Pulmonary artery (tissue), 1 donor: ENCODE results near the genes PM20D2 and GABRR2.

DNA sequence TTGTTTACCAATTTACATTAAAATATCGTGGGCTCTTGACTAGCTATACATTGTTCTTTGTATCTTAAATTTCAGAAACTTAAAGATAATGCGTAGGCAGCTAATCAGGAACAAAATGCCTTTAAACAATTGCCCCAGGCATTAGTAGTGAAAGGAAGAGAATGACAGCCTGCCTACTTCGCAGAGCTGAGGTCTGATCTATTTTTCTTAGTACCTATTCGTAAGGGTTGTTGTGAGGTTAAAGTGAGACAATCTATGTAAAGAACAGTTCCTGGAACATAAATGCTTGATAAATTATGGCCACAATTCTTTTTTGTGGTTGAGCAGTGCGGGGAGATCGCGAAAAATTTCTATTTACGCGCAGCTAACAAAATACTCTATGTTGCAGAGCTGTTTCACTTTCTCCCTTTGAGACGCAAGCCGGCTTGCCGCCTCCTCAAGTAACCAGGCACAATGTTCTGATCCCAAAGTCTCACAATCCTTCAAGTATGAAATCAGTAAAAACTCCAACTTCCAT, 983 bp upstream of the PNRC1 start:
- PRO-cap, result unidirectional peak, plus-strand start at position 147 of the sequence; bidirectional peak, plus-strand start at position 411 of the sequence, minus-strand start at position 410 of the sequence

GRCh38 chr6:89118854-89119233, 973 bp upstream of the SRSF12 start:
- PRO-cap, result no peak

GRCh38 chr6:89145272-89146171, at the start of gene PM20D2:
Gene PM20D2 (plus strand): TSS chr6:89146055.
- PRO-cap, result bidirectional peak, plus-strand start at chr6:89146090, minus-strand start at chr6:89145972

- PRO-cap, result no peak
Observed at GRCh38 chr6:89158994-89159672, 13.3 kb downstream of the PM20D2 start.

- PRO-cap, result no peak
Observed at GRCh38 chr6:89231107-89231422, 13.9 kb upstream of the GABRR1 start.

- PRO-cap, result no peak
Observed at GRCh38 chr6:89315087-89315608, at the start of gene GABRR2. Gene GABRR2 (minus strand): TSS chr6:89315299.

DNA sequence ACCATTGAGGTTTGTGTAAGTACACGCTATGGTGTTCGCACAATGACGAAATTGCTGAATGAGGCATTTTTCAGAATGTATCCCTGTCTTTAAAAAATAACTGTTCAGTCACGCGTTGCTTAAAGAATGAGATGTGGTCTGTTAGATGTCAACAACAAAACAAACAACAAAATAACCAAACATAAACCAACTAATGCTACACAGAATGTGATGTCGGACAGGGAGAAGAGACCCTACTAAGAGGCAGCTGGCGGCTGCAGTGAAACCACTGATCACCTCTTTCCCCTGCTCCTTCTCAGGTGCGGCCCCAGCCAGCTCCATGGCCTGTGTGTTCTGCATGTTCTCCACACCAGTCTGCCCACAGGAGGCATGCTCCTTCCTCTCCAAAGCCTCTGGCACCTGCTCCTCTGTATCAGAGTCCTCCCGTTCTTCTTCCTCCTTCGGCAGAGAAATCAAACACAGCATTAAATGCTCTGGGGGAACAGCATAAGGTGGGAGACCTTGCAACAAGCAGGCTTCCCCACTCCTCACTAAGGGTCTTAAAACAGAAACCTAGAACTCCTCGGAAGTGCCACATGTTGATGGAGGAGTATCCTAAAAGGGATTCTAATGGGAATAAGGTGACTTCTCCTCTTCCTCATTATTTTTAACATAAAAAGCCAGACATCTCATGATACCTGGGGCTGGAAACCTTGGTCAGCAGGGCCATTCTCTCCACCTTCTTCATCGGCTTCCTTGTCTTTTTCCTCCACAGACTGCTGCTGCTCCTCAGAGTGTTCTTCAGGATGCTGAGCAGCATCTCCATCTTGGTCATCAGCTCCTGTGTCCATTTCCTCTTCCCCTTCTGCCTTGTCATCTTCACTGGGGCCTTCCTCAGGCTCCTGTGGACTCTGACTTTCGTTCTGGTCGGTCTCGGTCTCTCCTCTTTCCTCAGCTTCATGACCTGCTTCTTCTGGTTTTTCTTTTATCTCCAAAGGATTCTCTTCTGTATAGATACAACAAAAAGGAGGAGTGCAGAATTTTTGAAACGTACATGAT, 19.7 kb upstream of the LYRM2 start:
- PRO-cap, result no peak

DNA sequence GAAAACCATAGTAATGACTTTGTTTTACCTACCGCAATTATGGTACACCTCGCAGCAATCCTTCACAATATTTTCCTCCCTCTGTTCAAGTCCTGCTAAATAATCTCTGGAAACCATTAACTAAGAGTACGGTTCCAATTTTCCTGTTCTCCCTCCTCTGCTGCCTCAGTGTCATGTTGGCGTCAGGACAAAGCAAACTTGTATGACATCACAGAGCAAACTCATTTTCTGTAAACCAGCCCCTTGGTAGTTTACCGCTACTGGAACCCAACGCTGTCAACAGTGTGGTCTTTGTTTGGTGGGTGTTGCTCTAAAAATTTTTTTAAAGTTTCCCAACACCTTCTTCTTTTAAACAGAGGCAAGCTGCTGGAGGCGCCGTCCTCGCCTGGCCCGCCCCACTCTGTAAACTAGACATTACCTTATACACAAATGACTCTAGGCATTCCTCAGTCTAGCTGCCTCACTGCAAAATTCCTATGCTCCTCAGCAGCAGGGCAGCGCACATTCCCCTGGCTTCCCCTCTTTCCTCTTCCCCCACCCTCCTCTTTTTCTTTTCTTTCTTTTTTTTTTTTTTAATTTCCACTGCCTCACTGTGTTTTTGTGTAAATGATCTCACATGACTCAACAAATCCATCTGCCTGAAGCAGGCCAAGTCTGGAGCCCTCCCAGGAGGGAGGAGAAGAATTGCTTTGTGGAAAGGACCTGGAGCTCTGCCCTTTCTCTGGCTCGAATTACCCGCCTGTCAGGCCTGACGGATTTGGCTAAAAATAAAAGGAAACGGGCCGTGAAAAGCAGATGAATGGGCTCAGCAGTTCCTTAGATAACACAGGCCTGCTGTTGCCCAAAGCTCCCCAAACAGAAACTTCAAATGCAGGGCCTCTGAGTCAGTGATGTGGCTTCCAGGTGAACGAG, 78.4 kb downstream of the BACH2 start:
- PRO-cap, result bidirectional peak, plus-strand start at position 770 of the sequence, minus-strand start at position 529 of the sequence

GRCh38 chr6:90274405-90275137, 22.1 kb downstream of the BACH2 start:
- PRO-cap, result no peak

DNA sequence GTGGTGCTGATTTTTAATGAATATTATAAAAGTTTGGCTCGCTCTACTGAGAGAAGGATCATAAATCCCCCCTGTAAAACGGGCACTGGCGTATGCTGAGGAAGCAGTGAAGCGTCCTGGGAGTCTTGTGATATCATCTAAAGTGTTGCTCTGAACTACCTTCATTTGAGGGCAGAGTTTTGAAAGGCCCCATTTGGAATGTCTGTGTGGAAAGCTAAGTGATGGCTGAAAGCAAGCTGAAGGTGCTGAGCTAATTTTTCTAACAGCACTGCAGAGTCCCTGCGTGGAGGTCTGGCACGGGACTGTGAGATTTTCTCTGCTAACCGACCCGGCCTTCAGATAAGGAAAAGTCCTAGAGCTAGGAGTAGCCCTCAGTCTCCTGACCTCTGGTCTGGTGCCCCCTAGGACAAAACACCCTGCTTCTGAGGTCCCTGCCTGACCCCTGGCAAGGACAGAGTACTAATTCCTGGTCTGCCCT, 1.3 kb upstream of the BACH2 start:
- PRO-cap, result no peak

DNA sequence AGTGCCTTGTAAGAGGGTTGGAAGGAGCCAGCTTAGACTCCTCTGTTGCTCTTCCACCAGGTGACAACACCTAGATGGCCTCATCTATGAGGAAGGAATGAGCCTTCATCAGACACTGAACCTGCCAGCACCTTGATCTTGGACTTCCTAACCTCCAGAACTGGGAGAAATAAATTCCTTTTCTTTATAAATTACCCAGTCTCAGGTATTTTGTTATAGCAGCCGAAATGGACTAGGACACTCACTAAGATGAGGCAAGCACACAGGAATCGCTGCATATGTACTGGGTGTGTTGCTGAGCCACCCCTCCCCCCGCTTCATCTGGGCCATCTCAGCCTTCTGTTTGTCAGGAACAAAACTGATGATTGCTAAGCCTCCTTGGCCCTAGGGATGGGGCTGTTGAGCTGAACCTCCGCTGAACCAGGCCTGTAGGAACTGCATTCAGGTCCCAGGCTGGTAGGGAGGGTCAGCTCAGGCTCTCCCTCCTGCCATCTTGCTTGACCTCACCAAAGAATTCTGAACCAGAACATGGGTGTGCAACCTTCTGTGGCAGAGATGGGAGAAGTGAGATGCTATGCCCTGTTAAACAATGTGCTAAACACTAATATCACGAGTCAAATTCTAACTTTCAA, 108.6 kb downstream of the MAP3K7 start:
- PRO-cap, result no peak

DNA sequence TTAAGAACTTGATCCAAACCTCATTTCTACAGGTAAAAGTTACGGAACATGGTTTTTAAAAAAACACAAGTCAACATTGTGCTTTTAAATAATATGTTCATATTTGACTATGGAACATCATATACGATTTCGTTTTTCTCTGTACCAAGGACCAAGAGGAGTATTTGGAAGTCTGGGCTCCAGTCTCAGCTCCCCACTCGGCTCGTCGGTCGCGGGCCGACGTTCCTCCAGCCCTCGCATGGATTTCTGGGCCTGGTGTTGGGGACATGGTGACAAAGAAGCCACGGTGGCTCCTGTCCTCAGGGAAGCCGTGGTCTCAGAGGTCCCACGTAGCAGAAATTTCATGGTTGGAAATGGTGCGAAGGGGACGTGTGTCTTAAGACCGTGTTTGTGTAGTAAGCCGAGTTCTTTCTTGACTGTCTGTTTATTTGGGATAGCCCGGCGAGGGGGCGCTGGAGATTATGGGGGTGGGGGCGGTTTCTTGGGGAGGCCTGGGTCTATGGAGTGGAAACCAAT, 23.3 kb upstream of the MAP3K7 start:
- PRO-cap, result no peak

- PRO-cap, result no peak
Observed at GRCh38 chr6:96542220-96543178, 20.4 kb upstream of the FHL5 start.

GRCh38 chr6:96617667-96618751, 55.1 kb downstream of the FHL5 start:
- PRO-cap, result no peak

GRCh38 chr6:97964353-97964599, 681.3 kb upstream of the MMS22L start:
- PRO-cap, result no peak

- PRO-cap, result no peak
Observed at GRCh38 chr6:98847843-98848555, 13.6 kb downstream of the POU3F2 start.

DNA sequence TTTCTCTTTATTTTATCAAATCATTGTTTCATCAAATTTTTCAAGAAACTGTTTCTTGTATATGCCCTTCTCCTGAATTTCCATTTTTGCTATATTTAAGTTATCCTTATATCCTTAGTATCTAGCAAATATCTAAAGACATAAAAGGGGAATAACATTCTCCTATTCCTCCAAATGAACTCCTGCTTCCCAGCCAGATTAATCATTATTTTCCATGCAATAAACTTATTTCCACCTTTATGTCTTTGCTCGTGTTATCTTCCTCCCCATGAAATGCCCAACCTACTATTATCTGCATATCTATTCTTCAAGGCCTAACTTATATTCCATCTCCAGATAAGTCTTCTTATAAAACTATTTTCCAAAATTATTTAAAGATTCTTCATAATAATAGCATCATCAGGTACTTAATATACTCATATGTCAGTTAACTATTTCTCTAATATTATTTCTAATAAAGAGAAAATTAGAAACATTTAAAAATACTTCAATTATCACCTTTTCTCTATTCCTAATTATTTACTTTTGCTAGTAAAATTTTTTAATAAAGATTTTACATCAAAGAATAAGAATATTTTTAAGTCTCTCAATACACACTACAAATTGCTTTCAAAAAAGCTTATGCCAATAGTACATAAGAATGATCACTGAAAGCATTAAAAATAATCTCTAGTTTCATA, 29.4 kb downstream of the FBXL4 start:
- PRO-cap, result no peak

DNA sequence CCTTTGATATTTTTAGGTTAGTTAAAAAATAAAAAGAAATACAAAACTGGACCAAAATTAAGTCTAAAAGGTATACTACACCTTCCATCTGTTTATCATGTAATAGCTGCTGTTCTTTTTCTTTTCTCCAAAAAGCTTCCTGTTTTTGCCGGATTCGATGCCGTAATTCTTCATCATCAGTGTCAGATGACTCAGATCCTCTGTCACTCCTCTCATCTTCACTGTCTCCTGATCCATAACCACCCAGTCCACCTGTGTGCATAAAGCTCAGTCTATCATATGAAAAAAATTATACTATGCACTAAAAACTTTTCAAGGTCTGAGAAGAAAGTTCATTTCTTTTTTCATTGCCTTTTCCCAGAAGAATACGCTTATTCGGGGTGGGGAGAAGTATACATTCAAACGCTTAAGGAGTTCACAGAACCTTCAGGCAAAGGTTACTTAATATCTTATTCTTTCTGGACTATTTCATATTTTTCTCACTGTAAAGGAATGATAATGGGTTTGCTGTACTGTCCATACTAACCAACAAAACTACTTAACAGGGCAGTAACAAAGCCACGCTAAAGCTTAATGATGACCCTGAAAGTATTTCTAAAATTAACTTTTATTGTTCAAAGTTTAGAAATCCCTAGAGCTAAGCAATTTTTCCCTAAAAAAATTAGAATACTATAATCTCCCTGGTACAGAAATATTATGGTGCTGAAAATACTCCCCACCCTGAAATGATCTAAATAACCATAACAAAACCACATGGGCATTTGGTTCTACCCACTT, 8.7 kb upstream of the COQ3 start:
- PRO-cap, result no peak

GRCh38 chr6:99410621-99411049, 14.5 kb downstream of the PNISR start:
- PRO-cap, result no peak

DNA sequence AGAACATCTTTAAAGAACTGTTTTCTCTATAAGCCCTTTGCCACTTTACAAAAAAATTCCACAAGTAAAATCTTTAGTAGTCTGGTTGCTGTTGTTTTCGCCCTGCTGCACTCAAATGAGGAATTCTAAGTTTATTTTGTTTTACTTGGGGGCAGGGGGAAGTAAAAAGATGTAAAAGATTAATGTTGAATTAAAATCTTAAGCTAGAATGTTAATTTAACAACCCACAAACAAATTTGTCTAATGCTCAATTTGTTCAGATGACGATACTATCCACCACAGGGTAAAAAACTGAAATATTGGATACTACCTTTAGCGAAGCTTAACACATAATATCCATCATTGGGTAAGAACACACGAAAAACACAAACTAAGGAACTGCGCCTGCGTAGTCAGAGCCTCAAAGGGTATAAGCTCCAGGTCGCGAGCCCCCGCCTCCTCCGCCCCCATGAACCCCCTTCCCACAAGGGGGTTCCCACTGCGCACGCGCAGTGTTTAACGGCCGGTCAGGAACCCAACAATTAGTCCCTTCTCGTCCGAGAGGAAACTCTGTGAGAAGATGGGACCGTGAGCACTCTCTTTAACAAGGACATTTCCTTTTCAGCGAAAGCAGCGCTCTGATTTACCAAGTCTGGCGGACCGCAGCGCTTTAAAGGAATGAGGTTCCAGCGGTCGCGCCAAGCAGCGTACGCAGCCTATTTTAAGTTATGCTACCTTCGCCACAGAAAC, 515 bp downstream of the PNISR start:
- PRO-cap, result unidirectional peak, plus-strand start at position 498 of the sequence